Occipital lobe (tissue), 2 donors: ENCODE measurements around the genes FAM184B and ADGRA3.

DNA sequence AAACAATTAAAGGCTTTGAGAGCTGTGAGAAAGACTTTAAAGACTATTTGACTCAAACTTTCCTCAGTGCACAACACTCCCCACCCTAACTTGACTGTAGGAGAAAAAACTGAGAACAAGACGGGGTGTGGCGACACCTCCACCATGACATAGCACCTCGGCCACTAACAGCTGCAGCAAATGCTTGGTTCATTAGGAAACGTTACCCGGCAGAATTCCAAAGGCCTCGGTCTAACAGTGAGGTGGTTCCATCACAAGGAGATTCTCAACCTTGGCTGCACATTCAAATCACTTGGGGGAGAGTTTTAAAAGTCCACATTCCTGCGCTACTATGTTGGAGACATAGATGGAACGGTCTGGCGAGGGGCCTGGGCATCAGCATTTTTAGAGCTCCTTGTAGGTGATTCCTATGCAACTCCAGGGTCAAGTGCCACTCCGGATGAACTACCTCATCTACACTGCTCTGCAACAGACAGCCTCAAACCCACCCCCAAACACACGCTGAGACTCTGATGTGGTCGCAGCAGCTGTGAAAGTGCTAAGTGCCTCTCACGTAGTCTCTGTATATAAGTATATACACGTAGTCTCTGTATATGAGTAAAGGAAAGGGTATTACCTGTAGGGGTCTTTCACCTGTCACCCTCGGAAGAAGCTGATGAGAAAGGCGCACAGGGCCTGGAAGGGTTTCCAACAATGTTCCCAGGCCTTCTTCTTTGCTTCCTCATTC is 990 bp downstream of the FGFBP2 start:
- RAMPAGE, long total RNA: no peak

DNA sequence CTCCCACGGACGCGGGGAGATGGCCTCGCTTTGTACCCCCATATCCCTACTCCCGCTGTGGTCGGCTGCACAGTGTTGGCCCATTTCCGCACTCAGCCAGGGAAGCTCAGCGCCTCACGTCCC is 915 bp downstream of the PROM1 start:
- RAMPAGE, long total RNA: no peak

- RAMPAGE, long total RNA: no peak
These were observed 64.3 kb downstream of the TAPT1 start for GRCh38 chr4:16161654-16162647.

DNA sequence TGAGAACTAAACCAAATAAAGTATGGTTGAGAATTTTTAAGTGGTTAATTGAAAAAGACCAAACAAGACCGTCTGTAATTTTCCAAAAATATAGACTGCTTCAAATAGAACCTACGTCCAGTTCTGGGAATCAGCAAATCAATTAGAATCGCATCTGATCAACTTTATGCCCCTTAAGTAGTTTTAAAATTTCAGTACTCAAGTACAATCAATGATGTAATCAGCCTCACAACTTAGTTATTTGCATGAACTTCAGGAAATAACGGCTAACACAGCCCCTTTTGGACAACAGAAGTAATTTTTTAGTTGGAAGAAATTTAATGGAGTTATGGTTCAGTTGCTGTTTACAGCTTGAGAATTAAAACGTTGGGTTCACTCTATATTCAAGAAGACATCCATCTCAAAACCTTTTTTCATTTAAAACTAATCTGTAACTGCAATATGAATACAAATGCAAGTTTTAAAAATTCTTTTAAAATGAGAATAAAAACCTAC is 1.1 kb downstream of the TAPT1 start:
- RAMPAGE, long total RNA: no peak

- RAMPAGE, long total RNA: no peak
These were observed 59.9 kb downstream of the LDB2 start for GRCh38 chr4:16838510-16839049.

GRCh38 chr4:16862610-16863330 is 35.7 kb downstream of the LDB2 start:
- RAMPAGE, long total RNA: no peak

DNA sequence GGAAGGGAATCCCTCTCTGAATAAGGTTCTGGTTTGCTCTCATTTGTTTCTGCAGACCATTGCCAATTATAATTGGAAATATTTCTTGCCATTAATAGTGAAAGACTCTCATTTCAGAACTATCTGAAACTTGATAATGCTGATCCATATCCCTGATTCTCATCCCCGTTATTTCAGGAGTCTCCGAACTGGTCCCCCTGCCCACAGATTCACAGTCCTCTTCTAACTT is 2.1 kb upstream of the LDB2 start:
- RAMPAGE, long total RNA: no peak

DNA sequence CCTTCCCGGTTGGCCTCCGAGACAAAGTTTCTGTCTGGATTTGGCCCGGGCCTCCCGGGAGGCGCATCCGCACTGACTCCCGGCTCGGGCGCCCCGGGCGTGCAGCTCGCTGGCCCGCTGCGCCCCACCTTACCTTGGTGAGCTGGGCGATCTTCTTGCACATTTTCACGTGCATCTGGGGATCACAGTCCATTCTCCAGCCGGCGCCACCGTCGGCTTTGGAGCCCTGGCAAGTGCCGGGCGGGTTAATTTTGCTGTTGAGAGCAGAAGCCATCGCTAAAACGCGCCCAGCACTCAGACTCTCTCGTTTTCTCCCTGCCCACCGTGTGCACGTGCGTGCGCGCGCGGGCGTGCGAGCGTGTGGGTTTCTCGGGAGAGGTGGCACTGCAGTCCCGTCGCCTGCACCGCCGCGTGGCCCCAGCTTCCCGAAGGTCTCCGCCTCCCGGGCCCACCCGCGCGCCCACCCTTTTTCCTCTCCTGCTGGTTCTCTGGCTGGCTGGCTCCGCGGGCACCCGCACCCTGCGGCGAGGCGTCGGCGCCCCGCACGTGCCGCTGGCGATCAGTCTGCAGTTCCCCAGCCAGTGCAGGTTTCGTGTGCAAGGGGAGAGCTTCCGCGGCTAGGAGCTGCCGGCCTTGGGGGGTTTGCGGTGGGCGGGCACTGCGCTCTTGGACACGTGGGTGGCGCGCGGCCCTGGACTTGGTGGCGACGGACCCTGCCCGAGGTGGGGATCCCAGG is at the start of gene FAM184B:
FAM184B (minus strand) TSS at position 596 of the 736 bp plus-strand sequence.
- RAMPAGE, long total RNA: no peak

DNA sequence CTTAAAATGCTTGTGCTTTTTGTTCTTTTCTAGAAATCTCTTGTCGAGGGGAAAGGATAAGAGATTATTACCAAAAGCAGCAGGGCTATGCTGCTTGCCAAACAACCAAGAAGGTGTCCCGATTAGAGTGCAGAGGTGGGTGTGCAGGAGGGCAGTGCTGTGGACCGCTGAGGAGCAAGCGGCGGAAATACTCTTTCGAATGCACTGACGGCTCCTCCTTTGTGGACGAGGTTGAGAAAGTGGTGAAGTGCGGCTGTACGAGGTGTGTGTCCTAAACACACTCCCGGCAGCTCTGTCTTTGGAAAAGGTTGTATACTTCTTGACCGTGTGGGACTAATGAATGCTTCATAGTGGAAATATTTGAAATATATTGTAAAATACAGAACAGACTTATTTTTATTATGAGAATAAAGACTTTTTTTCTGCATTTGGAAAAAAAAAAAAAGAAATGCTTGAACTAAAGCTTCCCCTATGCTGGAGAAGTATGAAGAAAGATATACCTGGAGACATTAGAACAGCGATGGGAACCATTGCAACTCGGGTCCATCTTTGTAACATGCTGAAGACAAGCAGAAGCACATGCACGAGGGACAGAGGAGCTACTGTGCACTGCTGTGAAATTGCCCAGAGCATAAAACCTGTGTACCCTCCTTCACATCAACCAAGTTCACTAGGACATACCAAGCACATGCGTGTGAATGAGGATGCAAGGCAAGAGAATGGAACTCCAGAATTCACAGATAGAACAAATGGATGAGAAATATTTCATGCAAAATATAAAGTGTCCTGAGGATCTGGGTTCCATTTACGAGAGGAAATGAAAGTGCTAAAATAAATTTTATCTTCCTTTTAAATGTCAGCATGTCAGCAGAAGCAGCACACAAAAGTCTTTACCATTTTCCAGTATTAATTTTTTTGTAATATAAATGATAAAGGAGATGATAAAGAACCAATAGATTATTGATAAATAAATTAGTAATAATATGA is 81.2 kb upstream of the PACRGL start:
- RAMPAGE, long total RNA: no peak

DNA sequence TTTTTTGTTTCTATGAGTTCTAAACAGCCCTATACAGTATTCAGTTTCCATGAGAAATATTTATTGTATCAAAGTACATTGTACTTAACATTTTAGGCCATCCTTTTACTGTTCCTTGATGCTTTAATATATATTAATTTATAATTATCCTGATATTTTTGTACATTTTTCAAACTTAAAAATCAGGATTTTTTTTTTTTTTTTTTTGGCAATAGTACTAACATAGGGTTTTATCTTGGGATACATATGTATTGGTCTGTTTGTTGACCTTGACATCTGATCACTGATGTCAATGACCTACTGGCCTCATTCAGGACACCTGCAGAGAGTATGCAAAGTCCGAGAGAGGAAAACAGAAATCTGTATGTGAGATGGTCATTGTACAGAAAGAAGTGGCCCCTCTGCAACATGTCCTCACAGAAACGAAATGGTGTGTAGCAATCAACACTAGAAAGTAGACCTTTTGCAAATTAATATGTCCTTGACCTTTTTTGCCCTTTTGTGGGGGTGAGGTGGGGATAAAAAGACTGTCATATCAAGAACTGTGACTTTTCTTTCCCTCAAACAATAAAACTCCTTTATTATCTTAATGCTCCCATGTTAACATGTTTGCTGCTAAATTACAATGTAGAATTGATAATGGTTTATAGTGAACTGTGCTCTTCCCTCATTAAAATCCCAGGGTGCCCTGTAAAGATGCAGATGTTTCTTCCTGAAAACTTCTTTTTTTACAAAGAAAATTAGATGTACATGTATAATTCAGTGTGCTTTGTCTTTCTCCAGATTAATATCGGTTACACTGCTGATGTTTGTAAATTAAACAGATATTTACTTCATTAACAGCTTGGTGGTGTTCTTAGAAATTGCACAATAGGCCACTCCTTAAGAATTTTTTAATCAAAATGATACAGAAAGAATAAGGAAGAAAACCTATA is 80.3 kb upstream of the PACRGL start:
- RAMPAGE, long total RNA: no peak

GRCh38 chr4:22402270-22402851 is 113.5 kb downstream of the ADGRA3 start:
- RAMPAGE, long total RNA: no peak

DNA sequence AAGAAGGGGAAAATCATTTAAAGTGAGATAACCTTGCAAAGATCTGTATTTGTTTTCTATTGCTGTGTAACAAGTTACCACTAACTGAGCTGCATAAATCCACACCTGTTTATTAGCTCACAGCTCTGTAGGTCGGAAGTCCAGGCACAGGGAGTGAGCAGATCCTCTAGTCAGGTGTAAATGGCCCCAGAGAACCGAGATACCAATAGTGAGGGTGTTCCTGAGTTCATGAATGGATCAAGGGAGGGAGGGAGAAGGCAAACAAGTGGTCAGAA is 25.2 kb downstream of the ADGRA3 start:
- RAMPAGE, long total RNA: no peak

DNA sequence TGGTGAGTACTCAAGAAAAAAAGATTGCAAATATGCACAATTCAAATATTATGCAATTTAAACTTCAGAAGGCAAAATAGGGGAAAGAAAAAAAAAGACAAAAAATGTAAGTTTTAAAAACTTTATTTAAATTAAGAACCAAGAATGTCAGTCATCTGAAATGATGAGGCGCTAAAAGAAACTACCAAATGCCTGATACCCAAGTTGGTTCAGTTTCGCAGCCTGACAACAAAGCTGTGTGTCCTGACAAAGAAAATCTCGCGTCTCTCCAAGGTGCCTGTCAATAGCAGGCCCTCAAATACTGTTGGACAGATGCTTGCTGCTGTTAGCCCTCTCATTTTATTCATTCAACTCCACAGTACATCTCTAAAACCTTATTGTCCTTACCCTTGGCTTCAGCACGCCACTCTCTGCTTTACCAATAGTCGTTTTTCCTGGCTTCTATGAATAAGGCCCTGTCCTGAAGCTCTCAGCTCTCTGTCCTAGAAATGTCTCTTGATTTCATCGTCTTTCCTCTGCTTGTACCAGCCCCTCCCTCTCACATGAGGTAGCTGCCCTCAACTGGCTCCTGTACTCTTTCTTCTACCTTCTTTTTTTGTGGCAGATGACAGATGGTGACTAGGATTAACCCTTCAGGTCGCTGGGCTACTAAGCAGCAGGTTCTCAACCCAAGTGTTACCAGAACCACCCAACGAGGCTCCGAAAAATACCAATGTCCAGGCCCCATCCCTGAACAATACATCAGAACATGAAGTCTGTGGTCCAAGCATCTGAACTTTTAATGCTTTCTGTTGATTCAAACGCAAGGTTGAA is 11.5 kb downstream of the ADGRA3 start:
- RAMPAGE, long total RNA: no peak

DNA sequence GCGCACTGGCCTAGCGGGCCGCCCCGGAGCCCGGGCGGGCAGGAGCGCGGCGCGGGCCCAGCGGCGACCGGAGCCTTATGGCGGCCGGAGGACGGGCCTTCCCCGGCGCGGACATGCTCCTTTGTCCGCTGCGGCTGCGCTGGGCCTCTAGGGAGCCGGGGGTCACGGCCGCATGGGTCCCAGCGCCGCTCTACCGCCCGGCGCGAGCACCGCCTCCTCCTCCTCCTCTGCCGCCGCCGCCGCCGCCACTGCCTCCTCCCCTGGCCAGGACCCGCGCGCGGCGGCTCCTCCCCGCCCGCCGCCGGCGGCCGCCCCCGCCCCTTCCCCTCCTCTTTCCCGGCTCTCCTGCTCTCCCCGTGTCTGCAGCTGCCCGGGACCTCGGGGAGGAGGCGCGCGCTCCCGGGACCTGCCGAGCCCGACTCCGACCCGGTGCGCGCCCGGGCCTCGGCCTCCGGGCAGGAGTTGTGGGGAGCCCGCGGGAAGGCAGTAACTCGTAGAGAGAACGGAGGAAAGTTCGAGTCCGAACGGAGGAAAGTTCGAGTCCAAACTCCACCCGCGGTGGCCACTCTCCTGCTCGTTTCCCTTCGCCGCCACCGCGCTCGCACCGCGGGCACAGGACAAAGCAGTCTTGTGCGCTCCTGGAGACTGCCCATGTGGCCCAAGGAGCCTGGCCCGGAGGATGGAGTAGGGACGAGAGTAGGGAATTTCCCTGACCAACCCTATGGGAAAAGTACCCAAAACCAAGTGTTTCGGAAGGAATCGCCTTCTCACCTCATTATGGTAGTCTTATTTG is at the start of gene ADGRA3:
ADGRA3 (minus strand) TSS at position 250 of the 793 bp plus-strand sequence.
- RAMPAGE, long total RNA: no peak

- RAMPAGE, long total RNA: no peak
These were observed 504.6 kb upstream of the ADGRA3 start for GRCh38 chr4:23020492-23020850.

GRCh38 chr4:23640676-23640910 is 249.3 kb downstream of the PPARGC1A start:
- RAMPAGE, long total RNA: no peak

- RAMPAGE, long total RNA: no peak
These were observed 171.8 kb downstream of the PPARGC1A start for GRCh38 chr4:23718096-23718382.

GRCh38 chr4:23934737-23935446 is 45.0 kb upstream of the PPARGC1A start:
- RAMPAGE, long total RNA: no peak

- RAMPAGE, long total RNA: no peak
These were observed 334.7 kb upstream of the PPARGC1A start for GRCh38 chr4:24224490-24225009.

- RAMPAGE, long total RNA: no peak
These were observed 111.1 kb downstream of the DHX15 start for GRCh38 chr4:24473282-24473696.